Aortic smooth muscle cell (primary cell): ENCODE measurements around a stretch of chr10.

DNA sequence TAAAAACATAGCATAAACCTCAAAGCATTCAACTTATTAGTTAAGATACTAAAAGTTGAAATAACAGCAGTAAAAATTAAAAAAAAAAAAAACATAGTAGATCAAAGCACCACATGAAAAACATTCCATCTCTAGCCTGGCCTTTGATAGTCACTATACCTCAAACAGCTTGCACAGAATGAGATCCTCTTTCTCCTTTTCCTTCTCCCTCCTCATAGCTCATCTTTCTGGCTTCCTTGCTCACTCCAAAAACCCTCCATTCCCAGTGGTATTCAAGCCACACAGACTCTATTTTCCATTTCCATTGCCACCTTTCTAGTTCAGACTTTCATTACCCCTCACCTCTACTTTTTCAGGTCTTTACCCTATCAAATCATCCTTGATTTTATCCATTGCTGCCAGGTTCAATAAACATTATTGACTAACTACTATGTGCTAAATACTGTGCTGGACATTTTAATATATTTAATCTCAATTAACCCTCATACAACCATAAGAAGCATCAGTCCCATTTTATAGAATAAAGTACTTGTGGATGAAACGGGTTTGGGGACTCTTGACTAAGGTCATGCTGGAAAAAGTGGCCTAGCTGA is 65.8 kb downstream of the PDZD8 start:
- RRBS: no CpG with 5 or more reads among the region's 1 CpG

GRCh38 chr10:117543967-117544613 is 1.5 kb downstream of the EMX2 start:
- RRBS: 13% methylated on average over 5 of the region's 45 CpGs

GRCh38 chr10:117552096-117552729 is 9.7 kb downstream of the EMX2 start:
- RRBS: 2% methylated on average over 15 of the region's 45 CpGs

DNA sequence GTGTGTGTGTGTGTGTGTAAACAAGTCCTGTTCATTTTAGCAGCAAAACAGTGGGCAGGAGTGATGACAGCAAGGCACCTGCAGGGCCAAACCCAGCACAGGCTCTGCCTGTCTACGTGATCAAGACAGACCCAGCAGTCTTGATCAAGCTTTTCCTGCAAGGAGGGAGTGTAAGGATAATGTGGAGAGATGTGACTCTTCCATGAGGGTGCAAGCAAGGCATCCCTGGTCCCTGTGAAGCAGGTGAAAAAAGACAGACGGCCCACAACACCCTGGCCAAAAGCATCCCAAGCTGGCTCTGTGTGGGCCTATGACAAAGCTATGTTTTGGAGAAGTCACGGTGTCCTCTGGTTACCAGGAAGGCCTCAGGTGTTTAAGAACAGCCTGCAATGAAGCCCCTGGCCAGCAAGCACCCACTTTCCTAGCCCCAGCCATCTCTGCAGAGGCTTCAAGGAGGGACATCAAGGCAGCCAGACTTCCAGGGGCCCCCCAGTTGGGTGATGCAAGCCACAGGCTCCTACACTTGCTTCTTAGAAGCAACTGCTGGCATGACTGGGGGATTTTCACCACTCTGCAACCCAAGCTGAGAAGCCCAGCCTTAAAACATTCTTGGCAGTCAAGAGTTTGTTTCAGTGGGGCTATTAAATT is 22.1 kb downstream of the RAB11FIP2 start:
- RRBS: no CpG with 5 or more reads among the region's 3 CpGs

DNA sequence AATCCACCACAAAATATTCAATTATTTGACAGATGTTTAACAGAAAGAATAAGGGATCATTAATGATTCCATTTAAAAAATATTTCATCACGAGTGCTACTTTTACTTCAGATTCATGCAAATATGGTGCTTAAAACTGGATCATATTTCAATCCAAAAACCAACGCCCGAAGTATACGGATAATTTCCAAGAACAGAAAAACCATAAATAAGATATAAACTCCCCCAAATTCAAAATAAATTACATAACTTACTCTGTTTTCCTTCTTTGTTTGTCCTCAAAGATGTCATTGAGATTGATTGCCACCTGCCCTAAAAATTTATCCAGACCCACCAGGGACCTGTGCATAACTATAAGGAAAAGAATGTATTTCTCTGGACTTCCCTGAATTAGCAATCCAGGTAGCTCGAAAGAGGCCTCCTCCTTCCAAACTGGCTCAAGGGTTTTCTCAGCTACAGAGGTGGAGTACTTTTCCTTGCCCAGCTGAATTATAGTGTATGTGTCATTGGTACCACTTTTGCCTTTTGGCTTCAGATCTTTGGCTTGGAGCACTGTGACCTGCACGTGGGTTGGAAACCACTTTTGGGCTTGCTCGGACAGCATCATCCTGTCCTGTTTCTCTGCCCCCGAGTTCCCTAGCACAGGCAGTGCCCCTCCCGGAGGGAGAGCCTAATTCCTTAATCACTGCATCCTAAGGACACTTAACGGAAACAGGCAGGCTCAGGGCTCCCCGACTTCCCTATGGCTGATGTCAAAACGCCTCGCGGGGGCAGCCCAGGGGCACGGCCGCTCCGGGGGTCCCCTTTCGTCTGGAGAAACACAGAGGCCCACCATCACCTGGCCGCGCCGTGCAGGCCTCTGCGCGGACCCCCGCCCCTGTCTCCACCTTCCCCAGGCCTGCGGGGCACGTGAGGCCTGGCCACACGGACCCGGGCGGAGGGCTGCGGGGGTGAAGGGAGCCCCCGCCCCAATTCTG is 896 bp downstream of the RAB11FIP2 start:
- RRBS: no CpG with 5 or more reads among the region's 31 CpGs

DNA sequence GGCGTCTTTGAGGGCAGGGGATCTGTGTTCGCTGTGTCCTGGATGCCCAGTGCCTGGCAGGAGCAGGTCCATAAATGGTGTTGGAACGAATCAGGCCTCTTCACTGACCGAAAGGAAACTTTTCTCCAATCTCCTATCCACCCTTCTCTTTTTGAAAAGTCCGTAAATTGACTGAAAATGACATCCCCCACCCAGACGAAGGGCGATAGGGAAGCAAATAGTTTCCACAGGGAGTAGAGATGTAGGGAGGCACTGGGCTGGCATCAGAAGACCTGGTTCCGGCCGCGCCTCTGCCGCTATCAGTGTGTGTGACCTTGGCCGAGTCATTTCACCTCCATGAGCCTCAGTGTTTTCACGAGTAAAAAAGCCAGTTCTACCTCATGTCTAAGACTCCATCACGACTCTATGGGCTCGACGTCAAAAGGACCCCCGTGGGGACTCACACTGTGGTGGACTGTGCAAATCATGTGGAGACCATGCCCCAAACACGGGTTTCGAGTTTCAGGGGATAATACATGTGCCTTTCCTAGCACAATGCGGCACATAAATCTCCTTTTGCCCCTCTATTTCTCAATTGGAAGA is 526 bp upstream of the RAB11FIP2 start:
- RRBS: no CpG with 5 or more reads among the region's 20 CpGs

DNA sequence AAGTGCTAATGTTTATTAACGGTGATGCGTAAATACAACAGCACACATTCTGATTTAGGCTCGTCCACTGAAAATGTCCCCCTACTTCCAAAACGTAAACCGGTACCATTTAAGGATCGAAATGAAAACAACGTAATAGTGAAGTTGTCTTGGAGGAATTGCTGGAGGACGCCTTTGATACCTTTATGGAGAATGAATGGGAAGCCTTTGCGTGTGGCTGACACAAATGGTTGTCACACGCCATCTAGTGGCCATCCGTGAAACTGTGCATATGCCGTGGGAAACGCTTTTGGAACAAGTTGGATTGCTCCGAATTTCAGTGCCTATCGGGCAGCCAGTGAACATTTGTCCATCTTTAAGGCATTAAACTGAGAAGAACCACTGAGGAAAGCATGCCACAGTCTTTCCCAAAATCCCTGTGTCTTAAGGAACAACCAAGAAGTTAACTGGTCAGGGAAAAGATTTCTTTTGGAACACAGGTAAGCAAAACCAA is 100.9 kb downstream of the FAM204A start:
- RRBS: no CpG with 5 or more reads among the region's 15 CpGs

DNA sequence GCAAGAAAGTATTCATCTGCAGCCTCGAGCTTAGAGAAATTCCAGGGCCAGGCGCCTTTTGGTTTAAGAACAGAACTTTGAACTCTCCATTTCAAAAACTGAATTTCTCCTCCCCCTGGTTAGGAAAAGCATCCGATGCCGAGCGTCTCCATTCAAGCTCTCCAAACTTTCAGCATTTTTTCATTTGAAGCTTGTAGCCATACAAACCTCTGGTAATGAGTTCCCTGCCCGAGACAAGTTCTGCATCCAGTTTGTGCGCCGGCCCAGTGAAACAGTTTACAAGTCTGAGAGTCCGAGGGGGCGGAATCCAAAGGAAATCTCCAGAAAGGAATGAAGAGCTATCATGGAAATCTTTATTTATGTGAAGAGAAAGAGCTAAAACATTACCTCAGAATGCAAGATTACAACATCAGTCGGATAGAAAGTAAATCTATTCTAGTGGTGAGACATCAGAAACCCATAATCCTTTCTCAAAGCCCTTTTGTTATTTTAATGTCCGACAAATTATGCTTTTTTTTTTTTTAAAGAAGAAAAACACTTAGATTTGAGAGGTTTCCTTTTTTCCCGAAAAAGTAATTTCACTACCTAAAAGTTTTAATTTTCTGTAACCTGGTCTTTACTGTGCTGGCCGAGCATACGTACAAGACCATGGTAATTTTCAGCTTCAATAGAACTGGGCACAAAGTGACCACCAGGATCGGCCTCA is 69.7 kb downstream of the FAM204A start:
- RRBS: no CpG with 5 or more reads among the region's 16 CpGs

DNA sequence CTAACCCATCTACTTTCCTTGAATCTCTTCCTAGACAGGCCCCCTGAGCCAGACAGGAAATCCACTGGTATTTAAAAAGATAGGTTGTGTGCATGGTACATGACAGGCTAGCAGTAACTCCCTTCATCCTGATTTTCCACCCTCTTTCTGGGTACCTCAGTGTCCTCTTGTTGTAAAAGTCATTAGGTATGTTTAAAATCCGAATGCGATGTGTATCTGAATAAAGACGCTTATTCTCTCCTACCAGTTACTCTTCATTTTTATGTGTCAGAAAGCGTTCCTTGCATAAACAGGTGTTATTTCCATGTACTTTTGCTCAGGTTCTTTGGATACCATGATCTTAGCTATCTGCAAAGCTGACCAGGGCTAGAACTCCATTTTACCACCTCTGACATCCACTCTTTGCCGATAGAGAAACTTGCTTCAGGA is 43.9 kb downstream of the FAM204A start:
- RRBS: no CpG with 5 or more reads among the region's 5 CpGs

- RRBS: no CpG with 5 or more reads among the region's 9 CpGs
These were observed 117.5 kb upstream of the FAM204A start for GRCh38 chr10:118459631-118460035.

DNA sequence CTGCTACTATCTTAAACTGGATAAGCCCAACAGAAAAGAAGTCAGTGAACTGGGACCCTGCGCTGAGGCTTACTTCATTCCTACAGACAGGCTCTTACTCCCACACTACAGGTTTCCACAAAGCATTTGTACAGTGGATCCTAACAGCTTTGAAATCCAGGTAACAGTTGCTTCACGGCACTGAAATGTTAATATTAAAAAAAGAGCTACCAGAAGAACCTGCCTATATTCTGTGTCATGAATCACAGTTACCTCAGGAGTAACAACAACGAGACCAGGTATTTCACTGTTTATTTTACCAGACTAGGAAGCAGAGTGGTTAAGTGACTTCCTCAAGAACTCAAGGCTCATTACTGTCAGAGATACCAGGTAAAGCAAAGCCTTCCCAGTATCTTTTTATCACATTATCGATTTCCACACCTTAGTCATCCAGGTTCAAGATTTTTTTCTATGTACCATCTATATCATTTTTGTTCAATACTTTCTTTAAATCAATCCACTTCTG is 23.7 kb downstream of the CACUL1 start:
- RRBS: no CpG with 5 or more reads among the region's 4 CpGs

DNA sequence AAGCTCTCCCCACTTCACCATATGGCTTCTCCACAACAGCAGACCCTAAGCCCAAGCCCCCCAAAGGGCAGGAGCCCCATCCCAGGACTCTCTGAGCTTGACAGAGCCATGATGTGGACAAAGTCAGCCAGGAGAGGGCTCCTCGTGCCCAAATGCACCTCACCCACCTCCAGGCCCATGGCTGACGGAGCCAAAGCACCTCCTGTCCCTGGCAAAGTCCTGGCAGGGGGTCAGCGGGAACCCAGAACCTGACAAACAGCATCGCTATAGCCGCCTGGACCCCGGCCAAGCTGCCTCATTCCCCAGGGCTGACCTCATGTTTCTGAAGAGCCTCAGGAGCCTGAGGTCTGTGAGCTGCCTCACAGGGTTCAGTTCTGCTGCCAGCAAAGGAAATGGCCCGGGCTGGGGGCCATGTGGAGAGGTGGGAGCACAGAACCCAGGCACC is 4.3 kb upstream of the NANOS1 start:
- RRBS: 0% methylated on average over 1 of the region's 7 CpGs

- RRBS: no CpG with 5 or more reads among the region's 1 CpG
These were observed 25.2 kb downstream of the EIF3A start for GRCh38 chr10:119055518-119055784.

GRCh38 chr10:119061647-119062288 is 18.8 kb downstream of the EIF3A start:
- RRBS: no CpG with 5 or more reads among the region's 3 CpGs

DNA sequence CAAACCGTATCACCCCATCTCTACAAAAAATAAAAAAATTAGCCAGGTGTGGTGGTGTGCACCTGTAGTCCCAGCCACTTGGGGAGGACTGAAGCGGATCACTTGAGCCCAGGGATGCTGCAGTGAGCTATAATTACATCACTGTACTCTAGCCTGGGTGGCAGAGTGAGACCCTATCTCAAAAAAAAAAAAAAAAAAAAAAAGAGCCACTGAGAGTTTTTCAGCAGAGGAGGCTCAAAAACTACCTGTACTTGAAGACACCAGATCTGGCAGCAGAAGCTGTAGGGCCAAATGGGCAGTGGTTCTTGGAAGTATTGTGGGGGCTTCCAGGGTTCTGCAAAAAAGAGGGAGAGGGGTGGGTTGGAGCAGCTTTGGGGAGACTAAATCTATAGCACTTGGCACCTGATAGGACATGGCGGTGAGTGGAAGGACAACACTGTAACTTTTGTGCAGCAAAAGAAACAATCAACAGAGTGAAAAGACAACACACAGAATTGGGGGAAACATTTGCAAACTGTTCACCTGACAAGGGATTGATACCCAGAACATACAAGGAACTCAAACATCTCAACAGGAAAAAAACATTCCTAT is 23.4 kb downstream of the GRK5 start:
- RRBS: no CpG with 5 or more reads among the region's 3 CpGs

- RRBS: no CpG with 5 or more reads among the region's 11 CpGs
These were observed 81.2 kb downstream of the GRK5 start for GRCh38 chr10:119288304-119289161.

GRCh38 chr10:119330877-119331845 is 123.8 kb downstream of the GRK5 start:
- RRBS: no CpG with 5 or more reads among the region's 21 CpGs

DNA sequence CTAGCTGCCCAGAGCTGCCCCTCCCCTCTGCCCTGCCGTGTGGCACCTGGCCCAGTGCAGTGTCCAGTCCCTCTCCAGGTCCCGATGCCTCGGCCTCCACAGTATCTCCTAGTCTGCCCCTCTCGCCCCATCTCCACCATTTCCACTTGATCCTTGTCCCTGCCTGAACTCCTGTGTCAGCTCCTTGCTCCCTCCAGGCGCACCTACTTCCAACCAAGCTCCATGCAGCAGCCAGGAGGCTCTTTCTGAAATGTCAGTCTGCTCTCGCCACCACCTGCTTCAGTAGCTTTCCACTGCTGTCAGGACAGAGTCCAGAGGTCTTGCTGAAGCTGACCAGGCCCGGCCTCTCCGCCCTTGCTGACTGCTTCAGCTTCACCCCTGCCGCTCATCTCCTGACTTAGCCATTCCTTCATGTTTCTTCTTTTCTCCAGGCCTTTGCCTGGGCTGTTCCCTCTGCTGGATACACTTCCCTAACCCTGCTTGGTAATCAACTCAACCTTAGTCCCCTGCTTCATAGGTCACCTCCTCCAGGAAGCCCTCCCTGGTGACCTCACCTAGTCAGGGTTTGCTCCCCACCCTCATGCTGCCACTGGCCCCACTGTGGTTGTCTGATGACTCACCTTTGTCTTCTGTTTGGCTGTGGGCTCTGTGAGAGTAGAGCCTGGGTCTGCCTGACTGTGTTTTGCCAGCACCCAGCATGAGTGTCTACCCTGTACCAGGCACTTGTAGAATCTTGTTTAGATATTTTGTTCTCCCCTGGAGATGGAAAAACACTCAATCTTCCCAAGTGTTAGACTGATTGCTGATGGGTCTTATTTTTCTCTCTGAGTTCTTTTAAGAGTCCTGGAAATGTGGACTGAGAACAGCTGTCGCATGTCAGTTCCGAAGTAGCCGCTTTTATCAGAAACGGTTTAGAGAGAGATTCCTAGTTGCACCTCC is 133.9 kb downstream of the GRK5 start:
- RRBS: no CpG with 5 or more reads among the region's 13 CpGs

DNA sequence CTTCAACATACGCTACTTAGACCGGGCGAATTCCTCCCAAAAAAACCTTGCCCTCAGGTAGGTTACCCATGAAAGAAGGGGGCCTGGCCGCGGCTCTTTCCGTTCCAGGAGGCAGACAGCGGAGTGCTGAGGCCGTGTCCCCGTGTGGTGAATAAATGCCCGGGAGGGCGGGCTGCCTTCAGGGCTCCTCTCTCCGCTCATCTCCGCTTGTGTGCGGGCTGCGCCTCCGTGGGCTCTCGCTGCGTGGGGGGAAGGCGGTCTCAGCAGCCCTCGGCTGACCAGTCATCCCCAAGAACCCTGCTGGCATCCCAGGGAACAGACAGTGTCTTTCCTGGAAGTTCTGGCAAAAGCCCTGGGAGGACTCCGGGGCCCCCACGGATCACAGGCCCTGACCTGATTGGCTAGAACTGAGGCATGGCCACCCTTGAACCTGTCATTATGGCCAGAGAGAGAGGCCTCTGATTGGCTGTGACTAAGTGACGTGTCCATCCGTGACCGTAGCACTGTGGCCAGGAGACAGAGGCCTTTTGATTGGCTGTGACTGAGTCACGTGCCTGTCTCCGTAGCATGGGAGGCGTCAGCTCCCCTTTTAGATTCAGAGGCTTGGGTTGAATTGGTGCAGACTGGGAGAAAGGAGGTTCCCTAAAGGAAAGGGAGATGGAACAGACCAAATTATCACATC is 163.9 kb downstream of the RGS10 start:
- RRBS: no CpG with 5 or more reads among the region's 28 CpGs